ENCODE data around the gene EBLN1.

- RRBS: no CpG with 5 or more reads among the region's 2 CpGs
Measured at GRCh38 chr10:20867992-20868256, 29.2 kb downstream of the NEBL start.

- RRBS: no CpG with 5 or more reads among the region's 11 CpGs
Measured at GRCh38 chr10:21020414-21021175, 123.5 kb upstream of the NEBL start.

DNA sequence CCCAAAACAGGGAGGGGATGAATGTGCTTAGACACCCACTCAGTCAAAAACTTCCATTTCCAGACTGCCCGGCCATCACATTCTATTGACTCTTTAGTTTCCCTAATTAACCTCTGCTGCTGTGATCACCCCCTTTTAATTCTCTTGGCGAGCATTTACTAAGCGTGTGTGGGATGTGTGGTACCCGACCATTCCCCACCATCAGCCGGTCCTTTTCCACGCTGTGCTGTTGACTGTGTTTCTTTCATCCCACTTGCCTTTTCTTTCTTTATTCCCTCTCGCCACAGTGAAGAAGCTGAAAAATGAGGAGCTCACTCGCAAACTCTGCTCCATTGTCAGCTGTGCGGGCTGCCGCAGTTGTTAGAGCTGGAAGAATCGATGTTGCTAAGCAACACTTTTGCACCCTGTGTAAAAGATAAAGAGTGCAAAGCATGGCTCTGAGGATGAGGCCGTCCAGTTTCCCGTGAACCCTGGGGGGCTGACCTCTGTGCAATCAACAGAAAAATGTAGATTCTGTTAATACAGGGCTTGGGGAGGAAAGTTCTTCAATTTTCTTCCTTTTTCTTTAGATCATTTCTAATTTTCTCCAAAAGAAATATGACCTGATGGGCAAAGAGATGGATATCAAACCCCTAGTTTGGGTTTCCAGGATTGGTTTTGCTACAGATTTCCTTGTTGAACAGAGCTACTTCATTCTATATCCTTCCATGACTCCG is 203.1 kb upstream of the NEBL start:
- RRBS: no CpG with 5 or more reads among the region's 14 CpGs

DNA sequence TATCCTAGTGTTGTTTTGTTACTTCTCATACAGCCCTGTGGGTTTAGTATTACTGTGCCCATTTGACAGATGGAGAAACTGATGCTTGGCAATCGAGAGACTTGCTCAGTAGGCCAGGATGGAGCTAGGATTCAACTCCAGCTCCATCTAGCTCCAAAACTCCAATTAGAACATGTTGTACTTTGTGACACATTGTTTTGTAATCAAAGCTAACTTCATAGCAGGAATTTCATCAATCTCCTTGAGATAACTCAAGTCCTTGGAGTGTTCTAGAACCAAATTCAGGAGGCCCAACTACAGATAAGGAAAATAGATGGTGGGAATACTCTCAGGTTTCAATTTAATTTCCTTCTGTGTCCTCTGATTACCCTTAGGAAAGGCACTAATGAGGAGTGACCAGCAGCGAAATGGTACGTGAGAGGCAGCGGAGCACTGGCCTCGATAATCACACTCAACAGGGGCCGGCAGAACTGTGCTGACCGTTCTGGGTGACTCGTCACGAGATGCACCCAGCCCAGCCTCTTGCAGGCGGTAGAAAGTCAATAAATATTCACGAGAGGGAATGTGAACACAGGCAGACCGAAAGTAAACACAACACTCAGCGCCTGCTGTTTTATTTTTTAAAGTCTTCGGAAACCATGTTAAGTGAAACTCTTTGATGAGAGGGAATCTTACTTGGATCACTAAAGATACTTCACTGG is 269.6 kb upstream of the NEBL start:
- RRBS: no CpG with 5 or more reads among the region's 14 CpGs

GRCh38 chr10:21368808-21369462 is 156.5 kb downstream of the SKIDA1 start:
- RRBS: no CpG with 5 or more reads among the region's 8 CpGs

- RRBS: no CpG with 5 or more reads among the region's 21 CpGs
Measured at GRCh38 chr10:21527715-21528728, 2.5 kb upstream of the SKIDA1 start.

DNA sequence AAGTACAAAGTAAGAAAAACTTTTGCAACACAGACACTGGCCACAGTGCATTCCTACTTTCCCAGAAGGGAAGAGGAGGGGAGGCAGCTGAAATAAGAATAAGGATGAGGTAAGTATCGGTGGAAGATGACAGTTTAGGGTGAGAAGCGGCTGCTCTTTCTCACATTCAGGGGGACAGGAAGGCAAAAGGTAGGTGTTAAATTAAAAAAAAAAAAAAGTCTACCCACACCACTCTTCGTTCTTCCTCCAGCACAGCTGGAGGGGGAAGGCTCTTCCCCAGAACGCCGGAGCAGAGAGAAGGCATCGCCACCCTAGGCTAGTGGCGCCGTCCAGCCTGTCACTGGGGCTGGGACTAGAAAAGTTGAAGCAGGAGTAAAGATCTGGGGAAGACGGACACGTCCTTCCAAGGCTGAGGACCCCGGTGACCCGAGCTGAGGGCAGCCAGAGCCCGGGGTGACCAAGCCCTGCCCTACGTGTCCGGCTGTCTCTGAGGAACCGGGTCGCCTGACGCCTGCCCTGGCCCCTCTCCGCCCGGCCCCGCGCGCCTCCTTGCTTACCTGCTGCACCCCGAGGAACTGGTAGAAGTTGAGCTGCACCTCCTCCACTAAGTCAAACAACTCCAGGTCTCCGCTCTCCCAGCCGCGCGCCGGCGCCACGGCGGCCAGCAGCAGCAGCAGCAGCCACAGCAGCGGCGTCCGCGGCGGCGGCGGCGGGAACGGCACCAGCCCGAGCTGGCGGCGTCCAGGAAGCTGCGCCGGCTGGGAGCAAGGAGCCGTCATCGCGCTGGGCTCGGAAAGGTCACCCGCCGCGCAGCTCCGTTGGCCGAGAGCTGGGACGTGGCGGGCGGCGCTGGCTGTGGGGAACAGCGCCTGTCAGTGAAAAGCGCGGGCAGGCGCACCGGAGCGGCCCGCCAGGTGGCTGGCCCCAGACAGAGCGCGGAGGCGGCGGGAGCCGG is 597 bp downstream of the DNAJC1 start:
- RRBS: 1% methylated on average over 26 of the region's 71 CpGs

- RRBS: no CpG with 5 or more reads among the region's 4 CpGs
Measured at GRCh38 chr10:22217875-22218100, at the start of gene EBLN1. EBLN1 (minus strand) TSS chr10:22218015.

GRCh38 chr10:22230860-22231169 is 13.0 kb upstream of the EBLN1 start:
- RRBS: no CpG with 5 or more reads among the region's 3 CpGs

DNA sequence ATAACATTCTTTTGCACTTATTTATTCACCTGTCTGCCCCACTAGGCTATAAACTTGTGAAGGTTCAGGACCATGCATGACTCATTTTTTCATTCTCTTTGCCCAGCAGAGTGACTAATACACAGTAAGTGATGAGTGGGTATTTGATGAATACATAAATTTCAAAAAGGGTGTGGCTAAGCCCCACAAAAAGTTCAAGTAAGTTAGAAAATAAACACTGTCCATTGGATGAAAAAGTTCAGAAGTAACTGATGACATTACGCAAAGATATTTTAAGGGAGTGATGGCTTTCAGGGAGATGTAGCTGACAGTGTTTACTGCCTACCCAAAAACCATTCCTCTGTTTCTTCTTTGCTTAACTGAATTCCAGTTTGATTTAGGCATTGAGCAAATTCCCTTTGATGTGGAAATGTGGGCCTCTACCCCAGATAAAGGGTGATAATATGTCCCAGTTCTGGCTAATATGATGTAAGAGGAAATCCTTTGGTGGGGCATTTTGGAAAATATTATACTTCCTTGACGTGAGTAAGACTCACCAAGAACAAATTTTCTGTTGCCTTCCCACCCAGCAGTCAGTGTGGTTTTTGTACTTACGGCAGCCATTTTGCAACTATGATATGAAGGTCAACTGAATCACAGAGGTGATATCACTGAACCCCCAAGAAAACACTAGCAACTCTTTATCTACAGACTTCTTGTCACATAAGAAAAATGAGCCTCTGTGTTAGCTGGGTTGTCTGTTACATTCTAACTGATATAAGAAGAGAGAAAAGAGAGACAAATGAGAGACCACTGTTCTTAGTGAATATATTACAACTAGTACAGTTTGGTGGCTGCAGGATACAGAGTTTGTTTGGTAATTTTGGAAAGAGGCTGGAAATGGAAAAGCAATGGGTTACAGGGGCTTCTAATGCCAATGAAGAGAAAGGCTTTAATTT is 29.1 kb upstream of the EBLN1 start:
- RRBS: no CpG with 5 or more reads among the region's 3 CpGs

- RRBS: no CpG with 5 or more reads among the region's 9 CpGs
Measured at GRCh38 chr10:22251045-22251524, 33.3 kb upstream of the EBLN1 start.

GRCh38 chr10:22251525-22252297 is 33.9 kb upstream of the EBLN1 start:
- RRBS: 1% methylated on average over 6 of the region's 38 CpGs

DNA sequence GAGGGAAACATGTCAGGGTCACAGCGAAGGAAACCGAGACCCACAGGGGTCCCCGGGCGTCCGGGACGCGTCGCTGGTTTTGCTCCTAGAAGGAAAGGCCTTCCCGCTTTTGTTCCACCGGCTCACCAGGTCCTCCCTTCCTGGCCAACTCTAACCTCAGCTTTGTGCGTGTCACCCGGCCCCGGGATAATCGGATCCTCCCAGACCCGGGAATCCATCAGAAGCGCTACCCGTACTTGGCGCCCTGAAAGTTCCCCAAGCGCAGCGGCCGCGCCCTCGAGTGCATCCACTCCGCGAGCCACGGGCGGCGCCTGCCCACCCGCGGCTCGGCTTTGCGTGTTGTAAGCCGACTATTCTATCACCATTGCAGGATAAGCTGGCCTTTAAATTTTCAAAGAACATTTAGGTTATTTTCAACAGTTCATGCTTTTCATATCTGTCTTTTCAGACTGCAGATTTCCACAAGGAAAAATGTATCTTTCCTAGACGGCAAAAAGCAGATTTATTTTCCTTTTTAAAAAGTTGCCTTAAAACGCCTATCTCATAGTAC is 35.7 kb upstream of the EBLN1 start:
- RRBS: 95% methylated on average over 9 of the region's 35 CpGs

- RRBS: no CpG with 5 or more reads among the region's 11 CpGs
Measured at GRCh38 chr10:22316843-22317319, 693 bp downstream of the COMMD3 start.

- RRBS: no CpG with 5 or more reads among the region's 3 CpGs
Measured at GRCh38 chr10:22485182-22485595, 139.9 kb downstream of the SPAG6 start.

GRCh38 chr10:22550379-22551063 is 163.9 kb downstream of the PIP4K2A start:
- RRBS: no CpG with 5 or more reads among the region's 9 CpGs

- RRBS: no CpG with 5 or more reads among the region's 10 CpGs
Measured at GRCh38 chr10:22578208-22578911, 136.0 kb downstream of the PIP4K2A start.

DNA sequence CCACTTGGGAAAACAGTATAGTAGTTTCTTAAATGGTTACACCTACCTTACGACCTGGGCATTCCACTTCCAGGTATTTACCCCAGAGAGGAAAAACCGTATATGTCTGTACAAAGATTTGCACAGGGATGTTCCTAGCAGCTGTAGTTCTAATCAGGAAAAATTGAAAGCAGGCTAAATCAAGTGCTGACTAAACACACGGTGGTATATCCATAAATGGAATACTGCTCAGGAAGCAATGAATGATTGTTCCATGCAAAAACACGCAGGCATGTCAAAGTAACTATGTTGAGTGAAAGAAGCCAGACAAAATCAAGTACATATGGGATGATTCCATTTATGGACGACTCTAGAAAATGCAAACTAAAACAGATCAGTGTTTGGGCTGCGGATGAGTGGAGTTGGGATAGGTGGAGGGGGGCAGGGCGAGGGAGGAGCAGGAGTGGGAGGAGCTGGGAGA is 575 bp upstream of the MSRB2 start:
- RRBS: no CpG with 5 or more reads among the region's 7 CpGs

- RRBS: no CpG with 5 or more reads among the region's 7 CpGs
Measured at GRCh38 chr10:23345904-23346362, 1.3 kb upstream of the C10orf67 start.

- RRBS: no CpG with 5 or more reads among the region's 3 CpGs
Measured at GRCh38 chr10:24622572-24623020, 101.1 kb downstream of the ARHGAP21 start.

All from CMK (cell line).